Placental epithelial cell (primary cell): ENCODE measurements around the genes PRR23C and RBP2.

- CAGE, long polyA plus RNA, result no peak
Measured at GRCh38 chr3:136195190-136195833, 823 bp downstream of the MSL2 start.

GRCh38 chr3:136250836-136251512 lies 834 bp downstream of the PCCB start:
- CAGE, long polyA plus RNA, result no peak

GRCh38 chr3:136623153-136623384 lies 129.1 kb downstream of the STAG1 start:
- CAGE, long polyA plus RNA, result no peak

DNA sequence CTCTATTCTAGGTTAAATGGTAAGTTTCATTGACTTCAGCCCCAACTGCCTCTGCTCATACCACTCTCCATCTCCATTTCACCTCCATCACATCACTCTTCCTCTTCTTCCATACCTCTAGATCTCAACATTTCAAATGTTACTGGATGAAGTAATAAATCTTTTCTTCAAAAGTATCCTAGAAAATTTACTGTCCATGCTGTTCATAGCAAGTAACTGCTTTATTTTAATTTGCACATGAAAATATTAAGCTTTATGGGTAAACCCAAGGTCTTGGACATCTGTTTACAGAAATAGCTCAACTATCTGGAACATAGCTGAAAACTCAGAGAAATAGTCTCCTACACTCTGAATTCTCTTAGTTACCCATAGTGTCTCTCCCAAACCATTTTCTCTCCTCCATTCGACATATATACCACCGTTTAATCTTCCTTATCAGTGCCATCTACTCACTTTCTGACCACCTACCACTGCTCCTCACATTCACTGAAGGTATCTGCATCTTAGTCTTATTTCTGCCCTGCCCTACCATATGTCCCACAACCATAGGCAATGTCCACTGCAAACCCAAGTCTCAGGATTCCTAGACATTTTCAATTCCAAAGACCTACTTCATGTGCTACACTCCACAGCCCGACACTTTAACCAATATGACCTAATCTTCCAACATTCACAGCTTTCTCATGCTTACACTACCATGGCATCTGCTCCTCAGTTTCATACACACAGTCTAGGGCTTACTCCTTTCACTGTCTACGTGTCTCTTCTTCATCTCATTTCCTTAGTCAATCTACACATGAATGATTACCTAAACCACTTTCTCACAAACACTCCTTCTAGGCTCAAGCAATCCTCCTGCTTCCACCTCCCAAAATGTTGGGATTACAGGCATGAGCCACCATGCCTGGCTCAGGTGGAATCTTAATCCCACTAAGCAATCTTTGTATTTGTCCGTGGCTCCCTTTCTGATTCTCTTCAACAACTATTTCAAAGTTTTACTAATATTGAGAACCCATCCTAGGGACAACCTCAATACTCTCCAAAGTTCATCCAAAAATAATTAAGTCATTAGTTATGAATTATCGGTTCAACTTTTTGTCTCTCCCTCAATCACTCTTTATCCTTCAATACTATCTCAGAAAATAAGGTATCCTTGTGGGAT lies 106.4 kb downstream of the STAG1 start:
- CAGE, long polyA plus RNA, result no peak

DNA sequence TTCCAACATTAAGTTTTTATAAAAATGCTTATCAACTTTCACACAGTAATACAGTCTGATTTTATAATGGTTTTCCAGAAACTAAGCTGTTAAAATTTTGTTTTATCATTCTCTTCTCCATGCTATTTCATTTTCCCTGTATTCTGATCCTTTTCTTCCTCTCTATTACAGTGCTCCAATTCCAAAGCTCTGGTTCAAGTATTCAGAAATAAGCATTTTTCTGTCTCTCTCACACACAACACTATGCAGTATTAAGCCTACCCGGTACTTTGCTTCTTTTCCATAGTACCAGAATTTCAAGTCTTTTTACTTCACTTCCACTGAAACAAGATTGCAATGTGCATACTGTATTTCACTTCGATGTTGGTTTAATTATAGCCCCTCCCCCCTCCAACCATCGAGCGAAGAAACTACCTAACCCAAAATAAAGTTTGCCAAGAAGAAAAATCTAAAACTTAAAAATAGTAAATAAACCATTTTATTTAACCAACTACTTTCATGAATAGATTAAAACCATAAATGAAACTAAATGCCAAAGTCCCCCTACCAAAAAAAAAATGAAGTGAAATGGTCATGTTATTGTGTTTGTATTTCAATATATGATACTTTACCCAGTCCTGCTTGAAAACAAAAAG lies 41.8 kb downstream of the STAG1 start:
- CAGE, long polyA plus RNA, result no peak

GRCh38 chr3:136751173-136751323 lies 1.1 kb downstream of the STAG1 start:
- CAGE, long polyA plus RNA, result no peak

DNA sequence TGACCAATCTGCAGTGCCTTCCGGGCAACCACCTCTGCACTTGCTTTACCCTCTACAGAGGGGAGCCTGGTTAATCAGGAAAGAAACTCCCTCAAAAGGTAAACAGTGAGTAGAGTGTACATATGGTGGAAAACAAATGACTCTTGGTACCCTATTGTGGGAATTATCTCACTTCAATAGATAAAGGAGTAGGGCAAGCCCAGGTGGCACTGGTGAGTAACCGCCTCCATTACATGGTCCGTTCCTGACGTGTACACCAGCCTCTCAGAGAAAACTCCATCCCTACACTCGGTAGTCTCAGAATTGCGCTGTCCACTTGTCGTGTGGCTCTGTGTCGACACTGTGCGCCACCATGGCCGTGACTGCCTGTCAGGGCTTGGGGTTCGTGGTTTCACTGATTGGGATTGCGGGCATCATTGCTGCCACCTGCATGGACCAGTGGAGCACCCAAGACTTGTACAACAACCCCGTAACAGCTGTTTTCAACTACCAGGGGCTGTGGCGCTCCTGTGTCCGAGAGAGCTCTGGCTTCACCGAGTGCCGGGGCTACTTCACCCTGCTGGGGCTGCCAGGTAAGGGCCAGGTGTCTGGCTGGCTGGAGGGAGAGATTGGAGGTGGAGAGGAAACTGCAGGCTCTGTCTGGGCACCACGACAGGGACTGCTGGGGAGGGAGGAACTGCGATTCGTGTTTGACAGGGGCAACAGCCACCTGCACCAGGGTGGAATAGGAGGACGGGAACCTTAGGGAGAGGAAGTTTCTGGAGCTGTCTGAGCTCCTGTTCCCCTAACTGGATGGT lies 11.2 kb upstream of the CLDN18 start:
- CAGE, long polyA plus RNA, result no peak

DNA sequence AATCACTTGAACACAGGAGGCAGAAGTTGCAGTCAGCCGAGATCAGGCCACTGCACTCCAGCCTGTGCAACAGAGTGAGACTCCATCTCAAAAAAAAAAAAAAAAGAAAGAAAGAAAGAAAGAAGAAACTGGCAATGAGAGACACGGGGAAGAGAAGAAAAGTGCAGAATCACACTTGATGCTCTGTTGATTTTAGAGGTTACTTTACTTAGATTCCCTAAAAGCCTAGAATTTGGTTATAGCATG lies 43.4 kb downstream of the CLDN18 start:
- CAGE, long polyA plus RNA, result no peak

- CAGE, long polyA plus RNA, result no peak
Measured at GRCh38 chr3:138161752-138162469, 12.8 kb downstream of the DBR1 start.

DNA sequence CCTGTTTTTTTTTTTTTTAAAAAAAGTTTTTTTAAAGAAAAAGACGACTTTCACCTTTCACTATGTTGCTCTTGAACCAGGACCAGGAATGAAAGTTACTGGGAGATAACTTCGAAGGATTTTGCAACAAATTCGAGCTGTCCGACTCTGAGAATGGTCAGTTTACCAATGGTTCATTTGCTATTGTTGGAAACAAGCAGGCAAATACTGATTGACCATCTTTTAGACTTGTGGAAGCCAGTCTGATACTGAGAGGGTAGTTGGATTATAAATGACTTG lies 1.2 kb downstream of the ARMC8 start:
- CAGE, long polyA plus RNA, result no peak

- CAGE, long polyA plus RNA, result no peak
Measured at GRCh38 chr3:138648046-138649169, 39.8 kb downstream of the FAIM start.

- CAGE, long polyA plus RNA, result no peak
Measured at GRCh38 chr3:138744635-138745290, 90.0 kb downstream of the PIK3CB start.

GRCh38 chr3:138949981-138950607 lies 3.1 kb downstream of the FOXL2NB start:
- CAGE, long polyA plus RNA, result no peak

DNA sequence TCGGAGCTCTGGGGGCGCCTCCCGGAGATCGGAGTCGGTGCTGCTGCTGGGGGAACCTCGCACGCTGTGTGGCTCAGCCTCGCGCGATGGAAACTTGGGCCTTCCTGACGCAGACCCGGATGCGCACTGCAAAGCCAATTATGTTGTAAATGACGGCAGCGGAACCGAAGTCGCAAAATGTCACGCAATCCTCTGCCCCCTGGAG lies at the start of gene PRR23C:
TSS of gene PRR23C (minus strand) at position 145 of the 205 bp plus-strand sequence.
- CAGE, long polyA plus RNA, result no peak

- CAGE, long polyA plus RNA, result no peak
Measured at GRCh38 chr3:139173257-139174372, 128.9 kb upstream of the PRR23C start.

- CAGE, long polyA plus RNA, result no peak
Measured at GRCh38 chr3:139288306-139289015, 55.4 kb upstream of the MRPS22 start.

GRCh38 chr3:139329134-139329811 lies 14.5 kb upstream of the MRPS22 start:
- CAGE, long polyA plus RNA, result no peak

- CAGE, long polyA plus RNA, result no peak
Measured at GRCh38 chr3:139357050-139358234, 13.6 kb downstream of the MRPS22 start.

- CAGE, long polyA plus RNA, result no peak
Measured at GRCh38 chr3:139434498-139435354, 41.6 kb downstream of the RBP2 start.

GRCh38 chr3:139476398-139476756 lies at the start of gene RBP2:
Gene RBP2, minus strand, starts transcription at chr3:139476516.
- CAGE, long polyA plus RNA, result no peak